Measurements from ENCODE around the gene ZNF429.

- RRBS = no CpG with 5 or more reads among the region's 5 CpGs
Measured at GRCh38 chr19:20367942-20368437, 197.6 kb downstream of the ZNF737 start.

DNA sequence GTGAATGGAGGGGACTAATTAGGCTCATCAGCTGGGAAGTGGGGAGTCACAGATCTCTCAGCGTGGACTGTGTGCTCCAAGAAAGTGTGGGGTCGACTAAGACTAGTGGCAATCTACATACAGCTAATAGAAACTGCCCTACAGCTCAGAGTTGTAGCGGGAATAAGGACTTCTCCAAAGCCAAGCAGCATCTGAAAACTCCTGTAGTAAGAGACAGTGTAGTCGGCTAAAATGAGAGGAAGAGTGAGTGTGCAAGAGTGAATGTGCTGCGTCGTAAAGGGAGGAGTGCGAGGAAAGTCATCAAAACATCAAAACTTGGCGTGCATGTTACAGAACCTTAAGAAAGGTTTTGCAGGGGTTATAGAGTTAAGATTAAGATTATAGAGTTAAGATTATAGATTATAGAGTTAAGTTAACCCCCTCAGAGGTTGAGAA, 46.6 kb upstream of the ZNF737 start:
- RRBS = no CpG with 5 or more reads among the region's 8 CpGs

- RRBS = no CpG with 5 or more reads among the region's 5 CpGs
Measured at GRCh38 chr19:20808695-20809272, 32.7 kb downstream of the ZNF66 start.

- RRBS = no CpG with 5 or more reads among the region's 1 CpG
Measured at GRCh38 chr19:21084195-21084754, 2.3 kb downstream of the ZNF714 start.

DNA sequence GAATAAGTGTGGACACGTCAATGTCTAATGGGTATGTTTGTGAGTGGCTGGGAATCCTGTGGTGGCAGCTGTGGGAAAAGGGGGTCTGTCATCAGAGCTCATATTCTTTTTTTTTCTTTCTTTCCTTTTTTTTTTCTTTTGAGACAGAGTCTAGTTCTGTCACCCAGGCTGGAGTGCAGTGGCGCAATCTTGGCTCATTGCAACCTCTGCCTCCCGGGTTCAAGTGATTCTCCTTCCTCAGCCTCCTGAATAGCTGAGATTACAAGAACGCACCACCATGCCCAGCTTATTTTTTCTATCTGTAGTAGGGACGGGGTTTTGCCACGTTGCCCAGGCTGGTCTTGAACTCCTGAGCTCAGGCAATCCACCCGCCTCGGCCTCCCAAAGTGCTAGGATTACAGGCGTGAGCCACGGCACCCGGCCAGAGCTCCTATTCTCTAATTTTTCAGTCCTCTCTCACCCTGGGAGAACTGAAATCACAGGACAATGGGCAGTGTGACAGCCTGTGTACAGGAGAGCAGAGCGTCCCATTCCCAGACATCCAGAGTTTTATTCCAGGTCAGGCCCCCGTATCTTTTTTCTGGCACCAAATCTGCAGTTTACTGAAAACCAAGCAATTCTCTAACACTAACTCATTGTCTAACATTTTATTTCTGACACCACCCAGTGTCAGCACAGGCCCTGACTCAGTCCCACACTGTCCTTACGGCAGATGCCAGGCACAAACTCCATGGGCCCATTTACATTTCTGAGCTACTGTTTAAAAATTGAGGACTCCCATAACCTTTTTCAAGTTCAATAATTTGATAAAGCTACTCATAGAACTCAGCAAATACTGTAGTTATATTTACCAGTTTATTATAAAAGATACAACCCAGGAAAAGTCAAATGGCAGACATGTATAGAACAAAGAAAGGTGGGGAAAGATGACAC, 6.8 kb downstream of the ZNF708 start:
- RRBS = no CpG with 5 or more reads among the region's 14 CpGs

GRCh38 chr19:21505056-21506354, at the start of gene ZNF429:
Gene ZNF429 (plus strand): TSS chr19:21505602.
- RRBS = 1% methylated on average over 2 of the region's 42 CpGs

DNA sequence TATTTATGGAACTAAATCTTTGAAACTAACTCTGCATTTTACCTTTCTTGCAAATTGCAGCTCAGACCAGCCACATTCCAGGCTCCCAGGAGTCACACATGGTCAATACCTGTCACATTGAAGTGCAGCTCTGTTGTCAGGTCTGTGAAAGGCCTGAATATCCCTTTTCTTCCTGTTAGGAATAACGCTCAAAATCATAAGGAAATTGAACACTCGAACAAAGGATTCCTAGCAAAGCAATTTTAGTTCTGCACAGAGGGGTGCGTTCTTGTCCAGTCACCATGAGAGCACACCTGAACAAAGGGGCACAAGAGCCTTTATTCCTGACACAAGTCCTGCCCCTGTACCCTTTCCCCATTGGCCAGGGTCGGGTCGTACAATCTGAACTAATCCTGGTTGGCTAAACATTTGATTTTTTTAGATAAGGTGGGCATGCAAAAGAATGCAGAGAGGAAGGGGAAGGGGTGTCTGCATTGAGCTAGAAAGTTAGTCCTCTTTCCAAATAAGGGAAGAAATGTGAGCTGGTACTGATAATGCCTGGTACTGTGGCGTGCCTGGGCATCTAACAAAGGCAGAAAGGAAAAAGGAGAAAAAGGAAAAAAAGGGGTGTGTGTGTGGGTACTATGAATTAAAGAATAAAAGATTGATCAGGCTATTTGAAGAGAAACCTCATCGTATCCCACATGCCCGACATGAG, 64.8 kb downstream of the ZNF429 start:
- RRBS = no CpG with 5 or more reads among the region's 8 CpGs

- RRBS = no CpG with 5 or more reads among the region's 5 CpGs
Measured at GRCh38 chr19:22548405-22548694, 85.8 kb upstream of the ZNF492 start.

GRCh38 chr19:23203685-23204403, 46.4 kb downstream of the ZNF724 start:
- RRBS = no CpG with 5 or more reads among the region's 42 CpGs

DNA sequence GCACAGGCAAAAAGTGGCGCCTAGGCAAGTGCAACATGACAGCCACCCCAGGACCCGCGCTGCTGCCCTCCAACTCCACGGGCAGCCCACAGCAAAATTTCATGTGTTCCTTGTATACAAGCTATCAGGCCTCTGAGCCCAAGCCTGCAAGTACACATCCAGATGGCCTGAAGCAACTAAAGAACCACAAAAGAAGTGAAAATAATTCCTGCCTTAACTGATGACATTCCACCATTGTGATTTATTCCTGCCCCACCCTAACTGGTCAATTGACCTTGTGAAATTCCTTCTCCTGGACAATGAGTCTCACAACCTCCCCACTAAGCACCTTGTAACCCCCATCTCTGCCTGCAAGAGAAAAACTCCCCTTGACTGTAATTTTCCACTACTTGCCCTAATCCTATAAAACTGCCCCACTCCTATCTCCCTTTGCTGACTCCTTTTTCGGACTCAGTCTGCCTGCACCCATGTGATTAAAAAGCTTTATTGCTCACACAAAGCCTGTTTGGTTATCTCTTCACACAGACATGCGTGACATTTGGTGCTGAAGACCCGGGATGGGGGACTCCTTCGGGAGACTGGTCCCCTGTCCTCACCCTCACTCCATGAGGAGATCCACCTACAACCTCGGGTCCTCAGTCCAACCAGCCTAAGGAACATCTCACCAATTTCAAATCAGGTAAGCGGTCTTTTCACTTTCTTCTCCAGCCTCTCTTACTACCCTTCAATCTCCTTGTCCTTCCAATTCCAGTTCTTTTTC, 137.5 kb downstream of the ZNF675 start:
- RRBS = no CpG with 5 or more reads among the region's 10 CpGs

GRCh38 chr19:23882443-23883081, 32.1 kb upstream of the ZNF726 start:
- RRBS = no CpG with 5 or more reads among the region's 6 CpGs

DNA sequence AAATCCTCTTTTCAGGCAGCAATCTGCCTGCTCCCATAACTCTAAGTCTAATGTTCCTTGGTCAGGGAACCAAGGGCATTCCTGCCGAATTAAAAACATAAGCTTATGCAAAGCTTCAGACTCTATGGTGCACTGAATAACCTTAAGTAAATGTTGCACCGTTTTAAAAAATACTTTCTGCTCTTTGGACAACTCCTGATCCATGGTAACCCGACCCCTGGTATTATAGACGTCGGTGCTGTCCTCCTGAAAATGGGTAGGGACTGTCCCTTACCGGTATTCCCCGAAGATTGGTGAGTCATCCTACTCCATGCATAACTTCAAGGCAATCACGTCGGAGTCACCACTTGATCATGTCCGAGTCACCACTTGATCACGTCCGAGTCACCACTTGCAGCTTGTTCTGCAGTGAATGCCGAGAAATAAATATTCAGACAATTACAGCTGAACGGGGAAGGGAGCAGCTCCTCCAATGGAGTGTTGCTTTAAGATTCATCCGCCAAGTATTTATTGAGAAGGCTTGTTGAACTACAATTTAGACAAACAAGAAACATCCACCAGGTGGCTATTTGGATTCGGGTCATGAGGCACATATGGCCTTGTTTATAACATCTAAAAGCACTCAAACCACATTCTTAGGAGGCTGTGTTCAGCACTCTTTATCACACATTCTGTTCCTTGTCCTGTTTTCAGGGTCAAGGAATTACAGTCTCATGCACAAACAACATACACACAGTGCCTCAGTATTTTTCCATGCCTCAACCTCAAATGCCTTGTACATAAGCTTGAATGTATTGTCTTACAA, 43.0 kb downstream of the ZNF726 start:
- RRBS = no CpG with 5 or more reads among the region's 16 CpGs

DNA sequence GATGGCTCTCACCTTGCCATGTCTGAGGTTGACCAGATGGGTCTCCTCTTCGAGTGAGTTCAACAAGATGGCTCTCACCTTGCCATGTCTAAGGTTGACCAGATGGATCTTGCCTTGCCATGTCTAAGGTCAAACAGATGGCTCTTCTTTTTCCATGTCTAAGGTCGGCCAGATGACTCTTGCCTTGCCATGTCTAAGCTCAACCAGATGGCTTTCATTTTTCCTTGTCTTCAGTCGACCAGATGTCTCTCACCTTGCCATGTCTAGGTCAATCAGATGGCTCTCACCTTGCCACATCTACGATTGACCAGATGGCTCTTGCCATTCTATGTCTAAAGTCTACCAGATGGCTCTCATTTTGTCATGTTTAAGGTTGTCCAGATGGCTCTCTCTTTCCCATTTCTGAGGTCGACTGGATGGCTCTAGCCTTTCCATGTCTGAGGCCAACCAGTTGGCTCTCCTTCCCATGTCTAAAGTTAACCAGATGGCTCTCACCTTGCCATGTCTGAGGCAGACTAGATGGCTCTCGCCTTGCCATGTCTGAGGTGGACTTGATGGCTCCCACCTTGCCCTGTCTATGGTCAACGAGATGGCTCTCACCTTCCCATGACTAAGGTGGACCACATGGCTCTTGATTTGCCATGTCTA, 1440.4 kb downstream of the UQCRFS1 start:
- RRBS = no CpG with 5 or more reads among the region's 7 CpGs

- RRBS = no CpG with 5 or more reads among the region's 2 CpGs
Measured at GRCh38 chr19:27900890-27901363, 1312.0 kb downstream of the UQCRFS1 start.

GRCh38 chr19:28424023-28424377, 789.0 kb downstream of the UQCRFS1 start:
- RRBS = no CpG with 5 or more reads among the region's 6 CpGs

DNA sequence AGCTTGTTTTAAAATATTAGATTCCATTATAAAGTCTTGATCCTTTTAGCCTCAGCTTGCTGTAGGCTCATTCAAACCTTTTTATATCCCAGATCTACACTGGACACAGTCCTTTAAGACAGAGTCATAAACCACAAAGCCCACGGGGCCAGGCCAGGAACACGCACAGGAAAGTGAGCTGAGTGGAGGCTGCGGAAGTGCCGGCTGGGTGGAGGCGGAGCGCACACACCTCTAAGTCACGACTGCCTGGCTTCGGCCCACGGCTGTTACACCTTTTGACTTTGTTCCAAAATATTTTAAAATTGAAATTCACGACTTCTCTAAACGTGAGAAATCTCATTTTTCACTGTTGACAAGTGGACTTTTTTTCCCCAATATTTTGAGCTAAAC, 743.8 kb downstream of the UQCRFS1 start:
- RRBS = no CpG with 5 or more reads among the region's 11 CpGs

DNA sequence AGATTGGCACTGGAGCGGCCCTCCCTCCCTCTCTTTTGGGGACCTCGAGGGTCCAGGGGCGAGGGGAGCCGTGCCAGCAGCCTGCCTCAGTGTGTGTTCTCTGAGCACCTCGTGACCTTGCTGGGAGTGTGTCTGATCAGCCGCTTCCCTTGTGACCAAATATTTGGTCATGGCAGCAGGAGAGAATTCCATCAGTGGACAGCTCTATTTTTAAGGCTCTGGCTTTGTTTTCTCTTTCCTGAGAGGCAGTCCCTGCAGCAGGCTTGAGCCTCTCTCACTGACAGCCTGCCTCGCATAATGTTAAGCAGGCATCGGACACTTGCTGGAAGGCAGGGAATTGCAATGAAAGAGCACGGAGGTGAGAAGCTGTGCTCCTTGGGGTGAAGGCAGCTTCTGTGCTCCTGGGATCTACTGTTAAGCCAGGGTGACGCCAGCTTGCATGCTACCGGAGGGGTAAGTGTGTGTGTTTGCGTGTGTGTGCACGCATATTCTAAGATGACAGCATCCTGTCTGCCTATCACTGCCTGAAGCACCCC, 329.5 kb downstream of the UQCRFS1 start:
- RRBS = no CpG with 5 or more reads among the region's 13 CpGs

GRCh38 chr19:29099222-29099602, 113.7 kb downstream of the UQCRFS1 start:
- RRBS = no CpG with 5 or more reads among the region's 5 CpGs

DNA sequence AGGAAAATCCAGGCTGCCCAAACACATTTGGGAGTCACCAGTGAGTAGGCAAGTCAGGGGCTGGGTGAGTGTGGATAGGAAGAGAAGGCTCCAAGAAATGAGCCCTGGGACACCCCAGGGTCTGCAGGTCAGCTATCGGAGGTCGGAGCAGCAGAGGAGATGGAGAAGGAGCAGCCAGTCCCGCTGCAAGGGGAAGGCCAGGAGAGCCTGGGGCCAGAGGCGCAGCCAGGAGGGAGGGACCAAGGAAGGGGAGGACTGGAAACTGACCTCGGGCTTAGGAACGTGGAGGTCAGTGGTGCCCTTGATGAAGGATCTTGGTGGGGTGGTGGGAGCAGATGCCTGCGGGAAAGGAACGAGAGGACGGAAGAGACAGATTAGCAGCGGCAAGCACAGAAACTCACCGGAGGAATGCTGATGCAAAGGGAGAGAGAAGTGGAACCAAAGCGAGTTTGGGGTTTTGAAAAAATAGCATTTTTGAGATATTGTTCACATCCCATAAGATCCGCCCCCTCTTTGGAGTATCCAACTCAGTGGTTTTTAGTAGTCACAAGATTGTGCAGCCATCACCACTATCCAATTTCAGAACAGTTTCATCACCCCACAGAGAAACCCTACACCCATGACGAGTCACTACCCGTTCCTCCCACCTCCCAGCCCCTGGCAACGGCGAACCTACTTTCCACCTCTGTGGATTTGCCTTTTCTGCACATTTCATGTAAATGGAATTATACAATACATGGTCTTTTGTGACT, 22.1 kb downstream of the PLEKHF1 start:
- RRBS = no CpG with 5 or more reads among the region's 17 CpGs

GRCh38 chr19:29761225-29761455, 46.1 kb upstream of the C19orf12 start:
- RRBS = no CpG with 5 or more reads among the region's 8 CpGs

Data from choroid plexus epithelial cell (primary cell).